Uterus (tissue), 7 donors: ENCODE results near the genes STK4, WFDC5 and WFDC2.

- PRO-cap, 4 experiments, result peak in 4 of 4 experiments; most common plus-strand start chr20:44572725 (in 4)
- RAMPAGE, long total RNA, 2 experiments, result no peak in any of the 2 experiments
- RRBS, result no CpG with 5 or more reads among the region's 4 CpGs
Observed at GRCh38 chr20:44572492-44573416, 9.6 kb upstream of the PKIG start.

GRCh38 chr20:44597937-44598407 is 15.6 kb downstream of the PKIG start:
- PRO-cap, 4 experiments, result no peak in any of the 4 experiments
- RAMPAGE, long total RNA, 2 experiments, result no peak in any of the 2 experiments
- RRBS, result no CpG with 5 or more reads among the region's 7 CpGs

DNA sequence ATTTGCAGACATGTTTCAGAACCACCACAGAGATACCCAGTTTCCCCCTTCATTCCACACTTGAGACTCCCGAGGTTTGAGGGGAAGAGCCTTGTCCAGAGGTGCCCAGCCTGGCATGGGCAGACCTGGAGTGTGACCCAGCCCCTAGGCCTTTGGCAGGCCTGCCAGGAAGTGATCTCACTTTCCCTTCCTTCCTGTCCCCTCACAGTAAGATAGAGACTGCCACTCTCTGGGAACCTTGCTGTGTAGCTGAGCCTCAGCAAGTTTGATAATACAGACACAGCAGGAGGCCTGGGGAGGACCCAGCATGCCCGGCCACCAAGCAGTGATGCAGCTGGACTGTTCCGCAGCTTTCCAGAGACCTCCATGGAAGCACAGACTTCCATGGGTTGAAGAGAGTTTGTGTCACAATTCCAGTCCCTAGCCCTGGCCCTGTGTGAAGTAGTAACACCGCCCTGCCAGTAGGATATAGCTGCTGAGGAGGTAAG is 16.1 kb downstream of the PKIG start:
- PRO-cap, 4 experiments, result peak in 3 of 4 experiments; most common plus-strand start position 222 of the sequence (in 1); most common minus-strand start position 117 of the sequence (in 1)
- RAMPAGE, long total RNA, 2 experiments, result no peak in any of the 2 experiments
- RRBS, result no CpG with 5 or more reads among the region's 4 CpGs

- PRO-cap, 4 experiments, result peak in 3 of 4 experiments; most common plus-strand start chr20:44601863 (in 2); most common minus-strand start chr20:44601732 (in 2)
- RAMPAGE, long total RNA, 2 experiments, result no peak in any of the 2 experiments
- RRBS, result no CpG with 5 or more reads among the region's 3 CpGs
Observed at GRCh38 chr20:44601604-44602121, 19.3 kb downstream of the PKIG start.

GRCh38 chr20:44610695-44610973 is 28.3 kb downstream of the PKIG start:
- PRO-cap, 4 experiments, result no peak in any of the 4 experiments
- RAMPAGE, long total RNA, 2 experiments, result no peak in any of the 2 experiments

DNA sequence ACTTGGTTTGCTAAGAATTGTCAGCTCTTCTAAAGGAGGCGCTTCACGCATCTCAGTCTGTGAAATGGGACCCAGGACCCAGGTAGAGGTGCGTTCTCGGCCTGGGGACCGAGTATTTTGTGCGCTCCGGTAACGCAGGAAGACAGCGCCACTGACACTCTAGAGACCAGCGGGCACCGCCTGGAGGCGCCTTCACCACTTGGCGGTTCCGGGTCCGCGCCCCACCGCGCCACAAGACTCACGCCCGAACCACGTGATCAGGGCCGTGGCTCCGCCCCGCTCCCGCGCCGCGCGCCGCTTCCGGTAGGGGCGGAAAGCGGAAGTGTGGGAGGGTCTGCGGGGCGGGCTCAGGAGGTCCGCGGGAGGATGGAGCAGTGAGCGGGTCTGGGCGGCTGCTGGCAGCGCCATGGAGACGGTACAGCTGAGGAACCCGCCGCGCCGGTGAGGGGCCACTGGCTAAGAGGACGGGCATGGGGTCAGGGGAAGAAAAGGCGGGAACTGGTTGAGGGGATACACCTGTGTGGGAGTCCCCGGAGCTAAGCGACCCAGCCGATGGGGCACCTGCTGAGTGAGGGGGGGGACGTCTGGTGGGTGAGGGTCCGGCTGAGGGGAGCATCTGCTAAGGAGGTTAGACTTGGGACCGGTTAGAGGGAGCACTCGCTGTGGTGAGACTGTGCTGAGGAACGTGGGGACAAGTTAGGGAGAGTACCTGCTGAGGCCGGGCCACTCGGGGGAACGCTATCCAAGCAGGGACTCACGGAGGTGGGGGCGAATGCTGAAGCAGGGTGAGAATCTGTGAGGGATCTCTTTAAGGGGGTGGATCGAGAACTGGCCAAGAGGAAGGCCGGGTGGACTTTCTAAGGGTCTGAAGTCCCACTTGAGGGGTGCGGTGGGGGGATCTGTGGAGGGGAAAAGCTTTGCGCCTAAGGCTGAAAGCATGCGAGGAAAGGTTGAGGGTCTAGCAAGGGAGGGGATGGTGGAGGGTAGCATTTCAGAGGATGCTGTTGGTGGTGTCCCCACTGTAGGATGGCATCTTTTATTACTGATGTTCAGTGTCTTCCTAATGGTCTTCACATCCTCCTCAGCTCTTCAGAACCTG is at the start of gene STK4:
Gene STK4, plus strand, starts transcription at position 350 of the 1,099 bp plus-strand sequence.
- PRO-cap, 4 experiments, result peak in 4 of 4 experiments; most common plus-strand start position 350 of the sequence (in 2); most common minus-strand start position 208 of the sequence (in 2)
- RAMPAGE, long total RNA, 2 experiments, result no peak in any of the 2 experiments
- RRBS, result 2% methylated on average over 33 of the region's 65 CpGs

- PRO-cap, 4 experiments, result no peak in any of the 4 experiments
- RAMPAGE, long total RNA, 2 experiments, result no peak in any of the 2 experiments
- RRBS, result no CpG with 5 or more reads among the region's 3 CpGs
Observed at GRCh38 chr20:44968894-44969229, 2.5 kb downstream of the STK4 start.

DNA sequence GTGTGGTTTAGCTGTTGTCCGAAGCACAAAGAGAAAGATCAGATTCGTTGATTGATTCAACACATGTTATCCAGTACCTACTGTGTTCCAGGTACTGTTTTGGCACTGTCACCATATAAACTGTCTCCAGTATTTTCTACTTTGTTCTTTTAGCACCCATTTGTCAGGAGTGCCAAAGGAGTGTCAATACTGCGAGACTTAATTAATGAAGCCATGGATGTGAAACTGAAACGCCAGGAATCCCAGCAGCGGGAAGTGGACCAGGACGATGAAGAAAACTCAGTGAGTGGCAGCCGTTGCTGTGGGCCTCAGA is 33.9 kb downstream of the STK4 start:
- PRO-cap, 4 experiments, result no peak in any of the 4 experiments
- RAMPAGE, long total RNA, 2 experiments, result no peak in any of the 2 experiments
- RRBS, result no CpG with 5 or more reads among the region's 7 CpGs

GRCh38 chr20:45114945-45115633 is at the start of gene WFDC5:
Gene WFDC5 (minus strand): TSS chr20:45115174.
- PRO-cap, 4 experiments, result no peak in any of the 4 experiments
- RAMPAGE, long total RNA, 2 experiments, result no peak in any of the 2 experiments
- RRBS, result no CpG with 5 or more reads among the region's 8 CpGs

GRCh38 chr20:45338914-45339624 is 9.2 kb downstream of the SDC4 start:
- PRO-cap, 4 experiments, result no peak in any of the 4 experiments
- RAMPAGE, long total RNA, 2 experiments, result no peak in any of the 2 experiments
- RRBS, result no CpG with 5 or more reads among the region's 7 CpGs

DNA sequence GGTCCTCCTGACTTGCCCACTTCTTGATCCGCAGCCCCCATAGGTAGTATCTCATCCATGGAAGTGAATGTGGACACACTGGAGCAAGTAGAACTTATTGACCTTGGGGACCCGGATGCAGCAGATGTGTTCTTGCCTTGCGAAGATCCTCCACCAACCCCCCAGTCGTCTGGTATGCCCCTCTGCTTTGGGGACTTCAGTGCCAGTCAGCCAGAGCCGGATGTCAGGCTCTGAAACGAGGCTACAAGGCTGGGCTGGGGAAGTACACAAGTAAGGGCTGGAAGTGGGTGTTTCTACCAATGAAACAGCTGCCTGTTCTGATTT is 640 bp downstream of the DBNDD2 start:
- PRO-cap, 4 experiments, result no peak in any of the 4 experiments
- RAMPAGE, long total RNA, 2 experiments, result no peak in any of the 2 experiments
- RRBS, result 78% methylated on average over 3 of the region's 6 CpGs

DNA sequence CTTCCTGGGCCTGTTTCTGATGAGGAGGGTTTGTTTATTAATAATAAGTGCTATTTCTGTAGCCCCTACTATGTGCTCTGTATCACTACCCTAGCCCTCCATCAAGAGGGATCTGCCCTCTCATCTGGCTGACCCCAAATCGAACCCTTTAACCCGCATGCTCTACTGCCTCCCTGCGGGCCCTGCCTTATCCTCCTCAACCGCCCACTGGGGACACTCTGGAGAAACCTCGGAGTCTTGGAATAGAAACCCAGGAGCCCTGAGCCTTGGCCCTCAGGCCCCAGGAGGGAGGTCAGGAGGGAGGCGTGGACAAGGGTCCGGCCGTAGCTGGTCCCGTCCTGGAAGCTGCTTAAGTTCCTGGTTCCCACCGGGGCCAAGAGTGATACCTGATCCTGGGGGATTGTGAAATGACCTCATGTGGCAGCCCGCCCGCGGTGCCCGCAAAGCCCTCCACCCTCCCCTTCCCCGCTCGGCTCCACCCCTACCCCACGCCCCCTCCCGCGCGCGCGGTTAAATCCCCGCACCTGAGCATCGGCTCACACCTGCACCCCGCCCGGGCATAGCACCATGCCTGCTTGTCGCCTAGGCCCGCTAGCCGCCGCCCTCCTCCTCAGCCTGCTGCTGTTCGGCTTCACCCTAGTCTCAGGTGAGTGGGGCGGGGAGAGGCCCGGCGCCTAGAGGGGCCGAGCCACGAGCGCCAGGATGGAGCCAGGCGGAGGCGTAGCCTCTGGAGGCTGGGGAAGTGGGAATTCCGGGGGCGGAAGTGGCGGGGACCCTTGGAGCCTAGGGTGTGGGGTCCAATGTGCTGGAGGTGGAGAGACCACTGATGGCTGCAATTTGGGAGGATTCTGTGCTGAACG is at the start of gene WFDC2:
Gene WFDC2, plus strand, starts transcription at position 539 of the 860 bp plus-strand sequence.
- PRO-cap, 4 experiments, result peak in 2 of 4 experiments; most common plus-strand start position 539 of the sequence (in 2); most common minus-strand start position 351 of the sequence (in 2)
- RAMPAGE, long total RNA, 2 experiments, result start-site peak on the plus strand in 1 of 2 experiments, centred at position 524 of the sequence, 95 reads per replicate
- RRBS, result 13% methylated on average over 13 of the region's 43 CpGs

- PRO-cap, 4 experiments, result peak in 4 of 4 experiments; most common plus-strand start chr20:45470797 (in 2); most common minus-strand start chr20:45470524 (in 2)
- RAMPAGE, long total RNA, 2 experiments, result start-site peak on the plus strand in 1 of 2 experiments, at chr20:45470433-45470475 at its widest, 7 reads per replicate
- RRBS, result 1% methylated on average over 6 of the region's 50 CpGs
Observed at GRCh38 chr20:45470303-45470916, 857 bp downstream of the WFDC2 start.

DNA sequence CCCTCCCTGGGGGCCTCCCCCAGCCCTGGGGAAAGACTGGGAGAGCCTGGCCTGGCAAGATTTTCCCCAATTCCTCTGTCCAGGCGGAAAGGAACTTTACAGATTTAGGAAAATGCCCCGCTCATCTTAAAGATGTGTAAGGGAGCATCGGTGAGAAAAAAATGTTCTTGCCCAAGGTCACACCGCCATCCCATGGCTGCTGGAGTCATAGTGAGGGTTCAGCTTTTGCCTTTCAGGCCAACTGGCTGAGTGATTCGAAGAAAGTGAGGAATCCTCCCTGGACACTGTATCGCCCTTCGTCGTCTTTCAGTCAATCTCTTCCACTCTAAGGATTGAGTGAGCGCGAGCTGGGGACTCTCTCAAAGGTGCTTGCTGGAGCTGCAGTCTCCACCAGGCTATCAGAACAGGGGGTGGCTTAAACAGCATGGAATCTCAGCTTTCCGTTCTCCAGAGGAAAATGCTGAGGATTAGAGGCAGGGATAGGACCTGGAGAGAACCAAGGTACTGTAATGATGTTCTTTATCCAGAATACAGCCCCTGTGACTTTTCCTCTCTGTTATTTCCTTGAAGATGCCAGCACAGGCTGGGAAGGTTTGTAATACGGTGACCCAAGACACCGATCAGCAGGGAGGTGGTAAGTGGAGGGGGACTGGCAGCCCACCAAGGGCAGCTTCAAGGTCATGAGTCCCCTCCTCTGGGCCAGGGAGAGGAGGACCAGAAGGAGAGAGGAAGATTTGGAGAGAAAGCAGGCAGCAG is 1.5 kb downstream of the WFDC2 start:
- PRO-cap, 4 experiments, result no peak in any of the 4 experiments
- RAMPAGE, long total RNA, 2 experiments, result no peak in any of the 2 experiments
- RRBS, result no CpG with 5 or more reads among the region's 13 CpGs

DNA sequence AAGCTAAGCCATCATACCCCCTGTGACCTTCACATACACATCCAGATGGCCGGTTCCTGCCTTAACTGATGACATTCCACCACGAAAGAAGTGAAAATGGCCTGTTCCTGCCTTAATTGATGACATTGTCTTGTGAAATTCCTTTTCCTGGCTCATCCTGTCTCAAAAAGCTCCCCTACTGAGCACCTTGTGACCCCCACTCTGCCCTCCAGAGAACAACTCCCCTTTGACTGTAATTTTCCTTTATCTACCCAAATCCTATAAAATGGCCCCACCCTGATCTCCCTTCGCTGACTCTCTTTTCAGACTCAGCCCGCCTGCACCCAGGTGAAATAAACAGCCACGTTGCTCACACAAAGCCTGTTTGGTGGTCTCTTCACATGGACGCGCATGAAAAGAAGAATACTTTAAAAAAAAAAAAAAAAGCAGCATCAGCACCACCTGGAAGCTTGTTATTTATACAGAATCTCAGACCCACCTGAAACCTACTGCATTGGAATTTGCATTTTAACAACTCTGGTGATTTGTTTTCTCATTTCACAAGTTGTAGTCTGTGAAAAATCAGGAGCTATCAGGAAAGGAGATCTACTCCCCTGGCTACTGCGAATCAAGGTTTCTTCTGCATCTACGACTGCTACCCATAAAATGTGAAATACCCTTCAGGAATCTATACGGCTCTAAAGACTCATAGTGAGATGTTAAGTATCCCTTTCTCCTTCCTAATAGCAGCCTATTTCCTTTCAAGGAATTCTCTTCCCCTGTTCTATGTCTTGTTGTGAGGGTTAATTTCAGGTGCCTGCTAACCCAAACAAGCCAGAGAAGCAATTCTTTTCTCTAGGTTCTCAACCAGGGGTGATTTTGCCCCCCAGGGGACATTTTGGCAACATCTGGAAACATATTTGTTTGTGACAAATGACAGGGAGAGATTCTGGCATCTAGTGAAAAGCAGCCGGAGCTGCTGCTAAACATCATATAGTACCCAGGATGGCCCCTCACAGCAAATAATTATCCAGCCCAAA is 26.5 kb downstream of the WFDC3 start:
- PRO-cap, 4 experiments, result no peak in any of the 4 experiments
- RAMPAGE, long total RNA, 2 experiments, result no peak in any of the 2 experiments
- RRBS, result no CpG with 5 or more reads among the region's 11 CpGs

DNA sequence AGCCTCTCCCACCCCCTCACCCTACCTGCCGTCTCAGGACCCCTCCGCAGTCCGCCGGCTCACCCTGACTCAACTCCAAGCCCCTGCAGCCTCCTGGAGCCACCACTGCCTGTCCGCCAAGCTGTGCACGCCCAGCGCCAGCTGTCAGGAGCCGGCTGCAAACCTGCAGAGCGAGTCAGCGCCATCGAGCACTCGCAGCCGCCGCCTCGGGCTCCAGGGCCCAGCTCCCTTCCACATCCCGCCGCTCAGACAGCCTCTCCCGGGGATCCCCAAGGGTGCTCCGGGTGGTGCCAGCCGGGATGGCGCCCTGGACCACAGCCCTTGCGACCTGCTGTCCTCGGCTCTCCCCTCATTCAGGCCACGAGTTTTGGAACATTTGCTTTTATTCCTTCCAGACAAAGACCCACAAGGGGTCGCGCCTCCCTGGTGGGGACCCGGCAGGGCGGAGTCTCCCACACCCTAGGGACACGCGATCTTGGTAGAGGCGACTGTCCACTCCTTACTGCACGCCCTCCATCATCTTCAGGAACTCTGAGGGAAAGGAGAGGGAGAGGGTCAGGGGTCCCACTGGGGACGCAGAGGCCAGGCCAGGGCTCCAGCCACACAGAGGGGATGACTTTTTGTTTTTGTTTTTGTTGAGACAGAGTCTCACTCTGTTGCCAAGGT is 4.1 kb downstream of the TNNC2 start:
- PRO-cap, 4 experiments, result peak in 2 of 4 experiments; most common plus-strand start position 173 of the sequence (in 1); most common minus-strand start position 355 of the sequence (in 1)
- RAMPAGE, long total RNA, 2 experiments, result no peak in any of the 2 experiments
- RRBS, result 9% methylated on average over 13 of the region's 33 CpGs

DNA sequence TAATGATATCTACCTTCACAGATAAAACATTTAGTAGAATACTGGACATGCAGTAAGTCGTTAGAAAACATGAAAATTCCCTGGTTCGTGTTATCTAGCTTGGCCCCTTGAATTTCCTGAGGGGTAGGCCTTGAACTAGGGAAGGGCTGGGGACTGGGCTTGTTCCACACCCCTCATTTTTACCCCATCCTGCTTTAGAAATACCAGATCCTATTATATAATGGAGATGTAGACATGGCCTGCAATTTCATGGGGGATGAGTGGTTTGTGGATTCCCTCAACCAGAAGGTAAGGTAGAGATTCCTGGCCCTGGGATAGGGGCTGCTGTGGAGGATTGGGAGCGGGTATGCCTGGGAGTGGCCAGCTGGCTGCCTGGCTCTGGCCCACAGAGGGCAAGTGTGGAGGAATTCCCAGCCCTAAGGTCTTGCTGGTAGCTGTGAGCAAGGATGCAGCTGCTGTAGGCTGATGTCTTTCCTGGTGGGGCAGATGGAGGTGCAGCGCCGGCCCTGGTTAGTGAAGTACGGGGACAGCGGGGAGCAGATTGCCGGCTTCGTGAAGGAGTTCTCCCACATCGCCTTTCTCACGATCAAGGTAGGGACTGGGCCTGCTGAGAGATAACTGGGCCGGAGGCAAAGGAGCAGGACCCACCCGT is 6.5 kb downstream of the CTSA start:
- PRO-cap, 4 experiments, result no peak in any of the 4 experiments
- RAMPAGE, long total RNA, 2 experiments, result start-site peak on the plus strand in 1 of 2 experiments, centred at position 381 of the sequence, 5 reads per replicate
- RRBS, result no CpG with 5 or more reads among the region's 13 CpGs

GRCh38 chr20:45910566-45911528 is 1.1 kb downstream of the PLTP start:
- PRO-cap, 4 experiments, result peak in 4 of 4 experiments; most common plus-strand start chr20:45911184 (in 4); most common minus-strand start chr20:45910906 (in 4)
- RAMPAGE, long total RNA, 2 experiments, result no peak in any of the 2 experiments
- RRBS, result 2% methylated on average over 14 of the region's 47 CpGs

- PRO-cap, 4 experiments, result no peak in any of the 4 experiments
- RAMPAGE, long total RNA, 2 experiments, result no peak in any of the 2 experiments
- RRBS, result no CpG with 5 or more reads among the region's 4 CpGs
Observed at GRCh38 chr20:46071849-46072291, 17.9 kb downstream of the NCOA5 start.

DNA sequence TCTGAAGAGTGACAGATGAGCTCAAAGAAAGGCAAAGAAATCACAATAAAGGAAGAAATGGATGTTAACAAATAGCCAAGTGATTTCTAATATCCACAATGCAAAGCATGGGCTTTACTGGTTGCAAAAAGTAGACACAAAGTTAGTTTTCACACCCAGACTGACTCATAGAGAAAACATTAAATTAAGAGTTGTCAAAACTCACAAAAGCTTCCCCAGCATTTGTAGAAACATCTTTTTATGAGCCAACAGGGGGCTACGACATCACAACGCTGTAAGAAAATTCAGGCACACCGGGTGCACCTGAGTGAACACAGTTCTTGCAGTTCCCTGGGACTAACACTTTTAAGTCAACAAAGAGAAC is 1.4 kb downstream of the NCOA5 start:
- PRO-cap, 4 experiments, result no peak in any of the 4 experiments
- RAMPAGE, long total RNA, 2 experiments, result no peak in any of the 2 experiments
- RRBS, result no CpG with 5 or more reads among the region's 3 CpGs